Airway epithelial cell (primary cell): ENCODE measurements around a stretch of chr14.

- RAMPAGE, long total RNA = no peak
These were observed 54.3 kb upstream of the AMN start for GRCh38 chr14:102867947-102868727.

DNA sequence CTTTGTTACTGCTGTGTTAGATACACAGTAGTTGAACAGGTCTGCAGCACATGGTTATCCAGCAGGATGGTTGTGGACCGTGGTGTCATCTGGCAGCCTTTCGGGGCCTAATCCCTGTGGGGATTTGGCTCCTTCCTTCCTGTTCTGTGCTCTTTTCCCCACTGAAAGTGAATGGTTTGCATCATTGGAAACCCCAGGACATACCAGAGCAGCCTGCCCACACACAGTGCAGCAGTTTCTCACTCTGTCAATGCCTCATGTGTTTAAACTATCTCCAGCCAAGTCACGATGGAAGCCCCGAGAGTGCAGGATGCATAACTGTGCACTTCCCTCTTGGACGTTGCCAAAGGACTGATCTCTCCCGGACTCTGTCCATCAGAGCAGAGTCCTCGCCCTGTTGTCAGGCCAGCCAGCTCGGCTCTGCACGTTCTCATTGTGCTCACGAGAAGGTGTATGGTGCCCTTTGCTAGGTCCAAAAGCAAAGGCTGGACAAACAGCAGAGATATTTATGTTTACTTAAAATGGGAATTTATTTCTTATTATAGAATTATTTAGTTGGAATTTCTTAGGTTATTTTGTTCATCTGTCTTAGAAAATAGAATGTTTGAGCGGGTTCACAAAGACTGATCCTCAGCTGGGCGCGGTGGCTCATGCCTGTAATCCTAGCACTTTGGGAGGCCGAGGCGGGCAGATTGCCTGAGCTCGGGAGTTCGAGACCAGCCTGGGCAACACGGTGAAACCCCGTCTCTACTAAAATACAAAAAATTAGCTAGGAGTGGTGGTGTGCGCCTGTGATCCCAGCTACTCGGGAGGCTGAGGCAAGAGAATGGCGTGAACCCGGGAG lies 28.8 kb upstream of the AMN start:
- RAMPAGE, long total RNA = no peak

DNA sequence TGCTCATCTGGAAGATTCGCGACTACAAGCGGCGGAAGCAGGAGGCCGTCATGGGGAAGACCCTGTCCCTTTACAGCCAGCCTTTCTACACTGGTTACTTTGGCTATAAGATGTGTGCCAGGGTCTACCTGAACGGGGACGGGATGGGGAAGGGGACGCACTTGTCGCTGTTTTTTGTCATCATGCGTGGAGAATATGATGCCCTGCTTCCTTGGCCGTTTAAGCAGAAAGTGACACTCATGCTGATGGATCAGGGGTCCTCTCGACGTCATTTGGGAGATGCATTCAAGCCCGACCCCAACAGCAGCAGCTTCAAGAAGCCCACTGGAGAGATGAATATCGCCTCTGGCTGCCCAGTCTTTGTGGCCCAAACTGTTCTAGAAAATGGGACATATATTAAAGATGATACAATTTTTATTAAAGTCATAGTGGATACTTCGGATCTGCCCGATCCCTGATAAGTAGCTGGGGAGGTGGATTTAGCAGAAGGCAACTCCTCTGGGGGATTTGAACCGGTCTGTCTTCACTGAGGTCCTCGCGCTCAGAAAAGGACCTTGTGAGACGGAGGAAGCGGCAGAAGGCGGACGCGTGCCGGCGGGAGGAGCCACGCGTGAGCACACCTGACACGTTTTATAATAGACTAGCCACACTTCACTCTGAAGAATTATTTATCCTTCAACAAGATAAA lies 17.0 kb upstream of the AMN start:
- RAMPAGE, long total RNA = no peak

DNA sequence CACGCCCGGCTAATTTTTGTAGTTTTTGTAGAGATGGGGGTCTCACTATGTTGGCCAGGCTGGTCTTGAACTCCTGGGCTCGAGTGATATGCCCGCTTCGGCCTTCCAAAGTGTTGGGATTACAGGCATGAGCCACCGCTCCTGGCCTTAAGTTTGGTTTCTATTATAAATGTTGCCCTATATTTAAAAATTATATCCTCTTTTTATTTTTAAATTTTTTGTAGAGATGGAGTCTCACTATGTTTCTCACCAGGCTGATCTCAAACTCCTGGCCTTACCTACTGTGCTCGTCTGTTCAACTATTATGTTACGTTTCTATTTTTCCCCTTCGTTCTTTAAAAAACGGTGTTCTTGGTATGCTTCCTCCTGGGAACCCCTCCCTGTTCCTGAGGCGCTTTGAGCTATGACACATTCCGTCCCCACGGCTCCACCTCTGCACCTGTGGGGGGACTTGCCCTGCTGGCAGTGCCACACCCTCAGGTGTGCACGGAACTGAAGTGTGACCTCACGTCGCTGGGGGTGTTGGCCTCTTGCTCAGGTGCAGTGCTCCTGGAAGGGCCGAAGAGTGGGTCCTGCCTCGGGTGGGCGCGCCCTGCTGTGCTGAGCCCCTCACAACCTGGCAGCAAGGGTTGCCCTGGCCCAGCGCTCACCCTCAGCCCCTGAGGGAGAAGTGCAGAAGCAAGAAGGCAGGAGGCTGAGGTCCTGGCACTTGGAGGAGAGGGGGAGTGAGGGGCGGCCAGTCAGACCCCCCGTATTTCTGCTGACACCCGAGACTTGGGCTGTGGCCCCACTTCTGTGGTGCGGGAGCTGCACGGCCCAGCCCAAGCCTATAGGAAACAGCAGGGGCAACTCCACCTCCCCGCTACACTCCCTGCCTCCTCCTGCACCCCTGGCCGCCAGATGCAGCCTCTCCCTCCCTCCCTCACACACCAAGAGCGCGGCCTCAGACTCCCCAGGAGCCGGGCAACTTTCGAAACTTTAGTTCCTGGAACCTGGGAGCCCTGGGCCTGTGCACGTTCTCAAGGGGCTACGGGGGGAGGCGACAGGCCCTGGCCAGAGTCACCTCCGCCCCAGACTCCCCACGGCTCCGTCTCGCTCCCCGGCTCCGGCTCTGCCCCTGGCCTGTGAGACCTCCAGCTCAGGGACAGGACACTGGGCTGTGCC lies 5.0 kb downstream of the AMN start:
- RAMPAGE, long total RNA = no peak

DNA sequence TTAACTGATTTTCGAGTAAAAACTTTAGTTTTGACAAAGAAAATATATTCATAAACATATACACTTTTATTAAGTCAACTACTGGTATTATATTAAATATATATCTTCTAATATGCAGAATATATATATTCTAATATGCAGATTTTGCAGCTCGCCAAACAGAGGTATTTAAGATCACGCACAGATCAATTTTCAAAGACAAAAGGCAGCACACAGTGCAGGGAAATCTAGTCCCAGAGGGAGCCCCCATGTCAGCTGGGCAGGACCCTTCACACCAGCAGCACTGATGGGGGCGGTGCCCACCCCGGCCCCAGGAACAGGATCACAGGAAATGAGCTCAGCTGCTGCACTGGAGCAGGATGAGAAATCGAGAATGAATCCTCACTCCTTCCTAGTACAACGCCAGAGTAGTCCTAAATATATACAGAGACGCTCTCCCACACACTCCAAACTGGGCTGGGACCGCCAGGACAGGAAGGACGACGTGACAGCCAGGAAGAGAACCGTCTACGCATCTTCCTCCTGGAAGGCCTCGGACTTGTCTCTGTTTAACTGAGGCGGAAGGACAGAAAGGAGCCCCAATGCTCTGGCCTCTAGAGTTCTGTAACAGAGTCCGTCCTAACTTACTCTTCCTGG lies 33.6 kb downstream of the CDC42BPB start:
- RAMPAGE, long total RNA = no peak

- RAMPAGE, long total RNA = no peak
These were observed 14.3 kb downstream of the EXOC3L4 start for GRCh38 chr14:103108778-103109368.

DNA sequence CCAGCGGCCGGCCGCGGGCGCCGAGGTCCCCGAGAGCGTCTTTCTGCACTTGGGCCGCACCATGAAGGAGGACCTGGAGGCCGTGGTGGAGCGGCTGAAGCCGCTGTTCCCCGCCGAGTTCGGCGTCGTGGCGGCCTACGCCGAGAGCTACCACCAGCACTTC lies 4.0 kb downstream of the TNFAIP2 start:
- RAMPAGE, long total RNA = no peak

DNA sequence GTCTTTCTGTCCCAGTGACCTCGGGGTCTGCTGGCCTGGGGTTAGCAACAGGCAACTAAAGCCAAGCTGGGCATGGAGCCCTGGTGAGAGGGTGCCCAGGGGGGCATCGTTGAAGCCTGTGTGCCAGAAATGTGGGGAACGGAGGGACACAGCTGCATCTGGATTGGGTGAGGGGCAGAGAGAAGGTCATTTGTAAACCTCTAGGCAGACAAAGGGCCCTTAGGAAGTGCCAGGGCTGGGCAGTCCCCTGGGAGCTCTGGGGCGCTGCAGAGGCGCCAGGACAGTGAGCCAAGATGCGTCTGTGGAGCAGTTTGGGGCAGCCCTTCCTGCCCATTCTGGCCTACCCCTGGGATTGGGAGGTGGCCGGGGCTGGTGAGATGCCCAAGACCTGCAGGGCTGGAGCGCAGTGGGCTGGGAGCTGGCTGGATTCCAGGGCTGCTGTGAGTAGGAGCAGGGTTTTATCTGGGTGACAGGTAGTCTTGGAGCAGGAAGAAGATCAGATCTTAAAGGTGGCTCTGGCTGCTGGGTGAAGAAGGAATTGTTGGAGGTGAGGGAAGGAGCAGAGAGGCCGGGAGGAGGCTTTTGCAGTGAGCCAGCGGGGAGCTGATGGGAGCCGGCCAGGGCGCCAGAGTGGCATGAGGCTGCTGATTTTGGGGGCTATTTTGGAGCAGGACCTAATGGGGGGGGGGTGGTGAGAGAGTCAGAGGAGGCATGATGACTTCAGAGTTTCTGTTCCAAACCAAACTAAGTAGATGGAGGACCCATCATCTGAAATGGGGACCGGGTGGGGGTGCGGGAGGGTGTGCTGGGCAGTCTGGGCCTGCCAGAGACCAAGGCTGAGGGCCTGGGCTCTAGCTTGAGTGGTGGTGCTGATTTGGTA lies 5.8 kb downstream of the TNFAIP2 start:
- RAMPAGE, long total RNA = no peak

GRCh38 chr14:103206753-103207482 lies 83.7 kb downstream of the TNFAIP2 start:
- RAMPAGE, long total RNA = no peak

DNA sequence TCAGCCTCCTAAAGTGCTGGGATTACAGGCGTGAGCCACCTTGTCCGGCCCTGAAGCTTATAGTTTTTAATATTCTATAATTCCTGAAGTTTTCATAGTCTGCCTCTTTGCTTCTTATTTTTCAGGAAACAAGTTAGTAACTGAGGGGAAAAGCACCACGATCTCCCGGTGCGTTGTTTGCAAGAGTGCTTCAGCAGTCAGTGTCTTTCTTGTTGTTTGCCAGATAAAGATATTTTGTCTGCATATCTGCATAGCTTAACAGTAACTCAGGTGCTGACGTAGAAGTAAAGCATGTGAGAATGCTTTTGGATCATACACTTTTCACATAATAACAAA lies 85.1 kb downstream of the TNFAIP2 start:
- RAMPAGE, long total RNA = no peak

GRCh38 chr14:103319321-103319892 lies 14.6 kb upstream of the EIF5 start:
- RAMPAGE, long total RNA = no peak

DNA sequence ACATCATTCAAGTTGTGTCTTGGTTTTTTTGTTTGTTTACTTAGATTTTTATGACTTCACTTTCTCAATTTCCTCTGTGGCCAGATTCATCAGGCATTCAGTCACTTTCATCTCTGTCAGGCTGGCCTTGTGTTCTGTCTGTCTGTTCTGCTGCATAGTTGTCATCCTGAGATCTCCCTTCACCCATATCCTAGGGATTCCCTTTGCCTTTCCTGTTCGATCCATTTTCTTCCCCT lies 10.1 kb downstream of the MARK3 start:
- RAMPAGE, long total RNA = no peak

DNA sequence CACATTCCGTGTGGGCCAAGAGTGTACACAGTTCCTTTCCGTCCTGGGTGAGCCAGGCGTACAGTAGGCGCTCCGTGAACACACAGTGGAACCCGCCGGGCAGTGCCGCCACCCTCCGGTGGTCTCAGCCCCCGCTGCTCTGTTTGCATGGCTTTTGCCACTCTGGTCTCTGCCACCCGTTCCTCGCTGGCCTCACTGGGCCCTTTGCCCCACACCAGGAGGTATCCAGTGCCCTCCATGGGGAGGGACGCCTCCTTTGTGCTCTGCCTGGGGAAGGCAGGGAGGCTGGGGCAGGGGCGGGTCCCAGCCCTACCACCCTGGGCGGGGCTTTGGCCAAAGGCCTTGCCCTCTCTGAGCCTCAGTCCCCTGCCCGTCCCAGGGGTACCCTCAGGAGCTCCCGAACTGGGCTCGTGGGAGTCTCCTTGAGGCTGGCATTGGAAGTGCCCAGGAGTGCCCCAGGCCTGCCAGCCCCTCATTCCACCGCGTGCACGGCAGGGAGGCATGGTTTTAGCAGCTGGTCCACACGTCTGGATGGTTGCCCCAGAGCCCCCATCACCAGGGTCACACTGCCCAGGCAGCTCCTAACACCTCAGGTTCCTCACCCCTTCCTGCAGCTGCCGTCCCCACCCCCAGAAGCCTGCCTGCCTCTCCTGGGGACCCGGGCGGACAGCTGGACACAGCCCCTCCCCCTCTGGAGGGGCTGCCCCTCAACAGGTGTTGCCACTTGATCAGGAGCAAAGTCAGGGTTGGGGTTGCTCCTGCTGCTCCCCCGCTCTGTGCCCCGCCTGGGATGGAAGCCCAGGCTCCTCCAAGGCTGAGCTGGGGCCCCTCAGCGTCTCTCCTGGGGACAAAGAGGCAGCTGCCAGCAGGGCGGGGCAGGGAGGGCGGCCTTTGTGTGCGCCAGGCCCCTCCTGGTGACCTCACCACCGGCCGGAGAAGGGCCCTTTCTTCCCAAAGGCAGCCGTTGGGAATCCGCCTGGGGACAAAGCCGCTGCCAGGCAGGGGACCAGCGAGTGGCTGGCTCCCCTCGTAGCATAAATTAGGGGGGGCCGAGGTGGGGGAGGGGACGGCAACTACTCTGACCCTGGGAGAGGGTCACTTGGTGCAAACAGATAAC lies 13.4 kb downstream of the TRMT61A start:
- RAMPAGE, long total RNA = no peak

DNA sequence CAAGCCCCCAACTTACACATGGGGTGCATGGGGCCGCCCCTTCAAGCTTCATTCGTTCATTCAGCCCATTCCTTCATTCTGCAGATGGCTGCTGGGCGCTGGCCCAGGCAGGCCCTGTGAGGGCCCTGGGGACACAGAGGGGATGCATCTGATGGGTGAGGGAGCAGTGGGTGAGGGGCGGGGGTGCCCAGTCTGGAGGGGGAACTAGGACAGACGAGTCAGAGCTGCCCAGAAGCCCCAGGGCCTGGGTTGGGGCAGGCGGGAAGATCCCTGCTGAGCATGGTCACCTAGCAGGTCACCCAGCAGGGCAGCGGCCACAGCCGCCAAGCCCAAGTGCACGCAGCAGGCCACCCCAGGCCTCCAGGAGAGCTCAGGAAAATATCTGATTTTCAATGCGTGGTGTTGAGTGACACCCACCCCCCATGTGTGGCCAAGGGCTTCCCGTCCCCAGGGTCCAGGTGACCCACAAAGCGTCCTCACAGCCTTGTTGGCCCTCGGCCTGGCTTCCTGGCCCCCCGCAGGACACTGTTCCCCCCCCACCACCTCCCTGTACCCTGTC lies 14.2 kb downstream of the TRMT61A start:
- RAMPAGE, long total RNA = no peak

GRCh38 chr14:103560280-103561190 lies 1.9 kb downstream of the BAG5 start:
- RAMPAGE, long total RNA = no peak

- RAMPAGE, long total RNA = no peak
These were observed 3.5 kb upstream of the KLC1 start for GRCh38 chr14:103625440-103625908.

- RAMPAGE, long total RNA = no peak
These were observed 925 bp upstream of the KLC1 start for GRCh38 chr14:103627980-103628591.

DNA sequence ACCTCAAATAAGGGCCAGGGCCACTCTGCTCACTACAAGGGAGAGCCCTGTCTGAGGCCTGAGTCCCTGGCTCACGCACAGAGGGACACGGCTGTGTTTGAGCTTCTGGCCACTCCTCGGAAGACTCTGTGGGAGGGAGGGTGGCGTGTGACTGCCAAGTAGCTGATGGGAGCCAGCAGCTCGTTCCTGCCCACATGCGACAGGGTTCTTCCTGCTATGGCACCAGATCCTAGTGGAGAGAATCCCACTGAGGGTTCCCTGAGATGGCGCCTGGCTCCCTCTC lies 23.5 kb downstream of the ZFYVE21 start:
- RAMPAGE, long total RNA = no peak

DNA sequence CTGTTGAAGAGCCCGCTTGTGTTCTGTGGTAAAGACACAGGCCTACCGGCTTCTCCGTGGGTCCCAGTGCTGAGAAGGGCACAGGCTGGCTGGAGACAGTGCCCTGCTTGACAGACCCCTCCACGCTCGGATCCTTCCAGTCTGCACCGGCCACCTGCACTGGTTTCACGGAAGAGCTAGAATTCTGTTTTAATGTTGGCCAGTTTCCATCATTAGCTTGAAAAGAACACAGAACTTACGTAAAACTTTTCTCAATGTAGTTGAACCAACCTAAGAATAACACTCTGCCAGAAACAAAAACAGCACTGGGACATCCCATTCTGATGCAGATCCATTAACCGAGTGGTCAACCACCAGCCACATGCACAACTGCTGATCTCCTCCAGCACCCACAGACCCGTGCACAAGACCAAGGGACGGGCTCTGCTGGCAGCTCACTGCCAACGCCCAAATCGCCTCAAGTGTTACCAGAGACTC lies 27.0 kb downstream of the ZFYVE21 start:
- RAMPAGE, long total RNA = no peak

GRCh38 chr14:103745413-103746003 lies 29.9 kb downstream of the ZFYVE21 start:
- RAMPAGE, long total RNA = no peak